ENCODE results near the genes FRAT1 and HPSE2.

- PRO-cap, result no peak
Measured at GRCh38 chr10:97016846-97017064, 169.0 kb downstream of the SLIT1 start.

DNA sequence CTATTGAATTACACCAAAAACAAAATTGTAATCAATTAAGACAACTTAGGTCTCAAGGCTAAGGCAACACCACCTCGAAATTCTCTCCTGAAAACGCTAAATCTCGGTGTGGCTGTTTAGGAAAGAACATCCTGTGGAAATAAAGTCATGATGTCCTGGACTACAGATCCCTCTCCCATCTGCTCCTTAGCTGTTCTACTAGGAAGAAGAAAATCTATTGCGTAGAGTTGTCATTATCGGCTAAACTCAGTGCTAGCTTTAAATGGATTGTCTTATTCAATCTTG, 720 bp downstream of the ARHGAP19 start:
- PRO-cap, result no peak

- PRO-cap, result bidirectional peak, plus-strand start at chr10:97319299, minus-strand start at chr10:97318922; unidirectional peak, plus-strand start at chr10:97319546
Measured at GRCh38 chr10:97318847-97319631, at the start of gene FRAT1. FRAT1 (plus strand) TSS chr10:97319271.

- PRO-cap, result no peak
Measured at GRCh38 chr10:97334100-97334363, 497 bp downstream of the FRAT2 start.

DNA sequence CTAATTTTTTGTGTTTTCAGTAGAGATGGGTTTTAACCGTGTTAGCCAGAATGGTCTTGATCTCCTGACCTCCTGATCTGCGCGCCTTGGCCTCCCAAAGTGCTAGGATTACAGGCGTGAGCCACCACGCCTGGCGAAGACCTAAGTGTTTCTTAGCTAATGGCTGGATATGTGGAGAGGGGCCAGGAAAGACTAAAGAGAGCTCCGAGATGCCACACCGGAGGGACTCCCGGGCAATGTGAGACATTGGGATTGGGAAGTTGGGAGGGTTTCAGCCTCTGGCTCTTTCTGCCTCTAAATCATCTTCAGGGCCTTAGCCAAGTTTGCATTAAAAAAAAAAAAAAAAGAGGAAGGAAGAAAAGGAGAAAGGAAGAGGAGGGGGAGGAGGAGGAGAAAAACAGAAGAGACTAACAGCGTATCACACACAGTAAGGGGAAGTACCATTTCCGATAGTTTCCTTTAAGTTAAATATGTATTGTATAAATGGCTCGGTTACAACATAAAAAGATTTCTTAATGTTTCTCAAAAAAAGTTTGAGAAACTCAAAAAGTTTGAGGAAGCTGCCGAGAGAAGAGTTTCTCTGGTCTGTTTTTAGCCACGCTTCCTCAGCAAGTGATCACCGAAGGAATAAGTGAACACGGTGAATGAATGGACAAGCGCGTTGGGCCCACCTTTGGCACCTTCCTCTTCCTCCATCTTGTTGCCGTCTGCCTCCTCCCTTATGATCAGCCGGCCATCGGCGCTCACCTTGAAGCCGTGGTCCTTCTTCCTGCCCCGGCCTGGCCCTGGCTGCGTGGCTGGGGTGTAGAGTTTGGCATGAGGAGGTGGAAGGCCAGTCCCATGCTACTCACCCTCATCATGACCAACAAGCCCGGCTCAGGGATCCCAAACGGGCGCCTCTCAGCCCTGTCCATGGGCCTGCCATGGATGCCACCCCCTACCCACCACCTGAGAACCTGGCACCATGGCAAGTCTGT, 31.2 kb upstream of the FRAT2 start:
- PRO-cap, result no peak

- PRO-cap, result no peak
Measured at GRCh38 chr10:97366706-97367657, 32.5 kb upstream of the FRAT2 start.

DNA sequence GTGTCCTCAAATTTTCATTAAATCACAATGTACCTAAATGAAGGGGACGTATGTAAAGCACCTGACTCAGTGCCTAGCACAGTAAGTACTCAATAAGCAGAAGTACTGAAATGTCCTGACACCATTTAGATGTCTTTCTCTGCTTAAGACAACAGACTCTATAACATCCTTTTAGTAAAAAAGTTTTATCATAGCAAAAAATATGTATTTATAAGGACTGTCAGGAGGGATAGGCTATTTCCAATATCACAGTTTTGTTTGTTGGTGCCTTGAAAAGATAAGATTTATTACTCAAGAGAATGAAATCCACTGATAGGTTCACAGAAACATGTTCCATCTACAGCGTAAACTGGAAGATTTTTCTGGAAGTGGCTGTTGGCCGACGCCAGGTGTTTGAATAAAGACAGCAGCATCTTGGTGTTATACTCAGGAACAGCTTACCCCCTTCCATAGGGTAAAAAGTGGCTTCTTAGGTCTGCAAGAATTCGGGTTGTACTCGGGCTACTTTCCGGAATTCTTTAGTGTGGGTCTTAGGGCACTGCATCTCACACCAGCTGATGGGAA, 9.7 kb downstream of the EXOSC1 start:
- PRO-cap, result no peak

DNA sequence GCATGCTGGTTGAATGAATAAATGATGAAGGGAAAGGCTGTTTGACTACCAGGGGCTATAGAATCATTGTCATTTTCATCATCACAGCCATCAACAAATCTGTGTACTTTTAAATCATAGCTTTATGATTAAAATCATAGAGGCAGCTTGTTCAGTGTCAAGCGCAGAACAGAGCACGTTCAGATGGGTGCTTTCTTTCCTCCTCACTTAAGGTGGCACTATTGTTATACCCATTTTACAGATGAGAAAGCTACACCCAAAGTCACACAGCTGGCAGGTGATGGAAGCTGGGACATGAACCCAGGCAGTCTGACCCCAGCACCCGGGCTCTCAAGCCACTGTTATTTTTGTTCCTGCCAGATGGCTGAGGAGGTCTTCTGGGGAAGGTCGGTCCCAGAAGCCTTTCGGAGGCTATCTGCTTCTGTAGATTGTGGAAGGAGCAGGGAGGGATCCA, 777 bp downstream of the AVPI1 start:
- PRO-cap, result no peak

- PRO-cap, result unidirectional peak, plus-strand start at chr10:97712410
Measured at GRCh38 chr10:97712045-97712646, 1.4 kb upstream of the MARVELD1 start.

DNA sequence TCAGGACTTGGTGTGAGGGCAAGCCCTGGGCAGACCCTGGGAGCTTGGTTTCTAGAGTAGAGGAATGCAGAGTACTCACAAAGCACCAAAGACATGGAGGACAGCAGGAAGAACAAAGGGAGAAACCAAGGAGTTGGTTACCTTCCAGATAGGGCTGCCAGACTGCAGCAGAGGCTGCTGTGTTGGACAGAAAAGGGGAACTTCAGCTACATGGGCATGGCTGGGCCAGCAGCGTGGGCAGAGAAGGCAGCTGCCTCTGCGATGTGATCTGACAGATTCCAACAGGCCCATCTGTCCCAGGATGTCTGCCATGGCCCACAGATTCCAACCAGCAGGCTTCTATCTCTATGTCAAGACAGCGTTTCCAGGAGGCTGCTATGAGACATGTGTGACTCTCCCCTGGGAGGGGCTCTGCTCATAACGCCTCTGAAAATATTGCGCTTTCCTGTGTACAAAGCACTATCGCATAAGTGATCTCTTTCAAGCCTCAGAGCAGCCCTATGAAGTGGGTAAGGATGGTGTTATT, 1.9 kb downstream of the GOLGA7B start:
- PRO-cap, result no peak

- PRO-cap, result no peak
Measured at GRCh38 chr10:98391015-98391426, 24.0 kb downstream of the PYROXD2 start.

- PRO-cap, result no peak
Measured at GRCh38 chr10:99235379-99236332, at the start of gene HPSE2. HPSE2 (minus strand) TSS chr10:99235852.

- PRO-cap, result no peak
Measured at GRCh38 chr10:99433379-99433851, 3.0 kb upstream of the GOT1 start.

DNA sequence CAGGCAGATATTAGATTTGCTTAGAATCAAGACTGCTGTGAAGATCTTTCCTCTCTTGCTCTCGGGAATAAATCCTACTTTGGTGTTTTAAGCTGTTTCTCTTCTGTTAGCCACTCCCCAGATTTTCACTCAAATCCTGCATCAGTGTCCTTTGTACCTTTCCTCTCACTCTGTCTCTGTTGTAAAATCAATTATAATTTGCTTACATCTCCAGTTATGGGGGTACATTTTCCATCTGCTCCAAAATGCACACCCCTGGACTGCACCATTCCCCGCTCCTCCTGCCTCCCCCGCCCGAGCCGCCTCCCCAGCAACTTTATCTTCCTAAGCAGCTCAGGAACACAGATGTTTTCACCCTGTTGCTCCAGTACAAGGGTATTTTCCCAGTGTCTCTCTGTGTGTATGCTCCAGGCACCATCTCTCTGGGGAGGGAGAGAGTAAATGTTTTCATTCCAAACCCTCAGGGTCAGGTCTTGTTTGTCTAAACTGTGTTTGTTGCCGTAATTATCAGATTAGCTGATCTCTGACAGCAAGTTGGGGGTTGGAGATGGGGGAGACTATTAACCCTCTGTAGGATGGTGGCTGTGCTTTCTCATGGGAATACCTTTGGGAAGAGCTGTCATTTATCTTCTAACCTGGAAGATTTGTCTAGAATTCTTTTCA, 20.4 kb upstream of the GOT1 start:
- PRO-cap, result no peak

- PRO-cap, result bidirectional peak, plus-strand start at chr10:99522810, minus-strand start at chr10:99522729; unidirectional peak, plus-strand start at chr10:99523118
Measured at GRCh38 chr10:99522566-99523258, 10.0 kb upstream of the NKX2-3 start.

- PRO-cap, result bidirectional peak, plus-strand start at chr10:99527861, minus-strand start at chr10:99527634; unidirectional peak, plus-strand start at chr10:99528104; bidirectional peak, plus-strand start at chr10:99528195, minus-strand start at chr10:99528169
Measured at GRCh38 chr10:99527446-99528435, 5.0 kb upstream of the NKX2-3 start.

DNA sequence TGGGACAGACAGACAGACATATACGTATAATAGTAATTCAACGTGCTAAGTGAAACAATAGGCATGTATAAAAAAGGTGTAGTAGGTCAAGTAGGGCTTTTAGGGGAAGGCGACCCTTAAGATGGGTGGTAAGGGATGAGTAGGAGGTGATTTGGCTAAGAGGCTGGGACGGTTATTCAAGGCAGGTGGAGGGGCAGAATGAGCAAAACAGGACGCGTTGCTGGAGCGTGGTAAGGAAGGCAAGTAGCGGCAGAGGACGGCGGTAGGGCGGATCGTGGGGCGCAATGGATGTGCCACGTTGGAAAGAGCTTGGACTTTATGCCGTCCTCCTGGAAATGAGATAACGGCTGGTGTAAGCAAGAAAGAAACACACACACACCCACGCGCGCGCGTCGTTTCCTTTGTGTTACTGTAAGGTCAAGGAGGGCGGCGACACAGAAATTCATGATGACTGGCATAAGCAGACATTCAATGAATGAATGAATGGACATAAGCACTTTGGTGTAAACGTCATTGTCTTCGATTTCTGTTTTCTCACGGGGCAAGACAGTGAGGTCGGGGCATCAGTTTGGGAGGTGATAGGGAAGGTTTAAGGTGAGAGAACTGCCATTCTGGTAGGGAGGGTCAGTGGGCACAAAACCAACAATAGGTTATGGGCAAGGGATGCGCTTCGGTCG, 725 bp upstream of the ENTPD7 start:
- PRO-cap, result no peak

DNA sequence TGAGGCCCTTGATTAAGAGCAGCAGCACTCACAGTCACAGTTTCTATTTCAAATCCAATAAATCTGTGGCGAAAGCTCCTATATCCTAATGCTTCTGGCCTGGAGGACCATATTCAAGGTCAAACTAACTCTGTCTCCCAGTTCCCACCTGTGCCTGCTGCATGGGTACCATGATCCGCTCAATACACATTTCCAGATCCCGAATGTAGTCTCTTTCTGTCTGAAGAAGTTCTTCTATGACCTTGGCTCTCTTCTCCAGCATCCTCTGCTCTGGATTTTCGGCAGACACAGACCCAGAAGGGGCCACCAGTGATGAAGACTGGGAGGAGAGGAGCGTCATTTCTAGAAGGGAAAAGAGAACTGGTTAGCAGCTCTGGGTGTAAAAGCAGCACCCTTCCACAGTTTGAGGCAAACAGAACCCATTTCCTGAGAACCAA, 100.9 kb downstream of the DNMBP start:
- PRO-cap, result no peak

DNA sequence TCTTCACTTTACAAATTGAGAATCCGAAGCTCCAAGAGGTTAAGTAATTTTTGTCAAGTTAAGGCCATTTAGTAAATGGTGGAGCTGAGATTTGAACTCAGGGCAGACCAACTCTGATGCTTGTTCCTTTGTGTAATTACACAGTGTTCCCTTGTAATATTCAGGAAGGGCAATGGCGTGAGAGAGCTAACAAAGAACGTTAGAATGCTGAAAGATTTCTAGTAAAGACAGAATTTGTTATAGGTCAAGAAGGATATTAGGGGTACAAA, 82.4 kb downstream of the DNMBP start:
- PRO-cap, result no peak

DNA sequence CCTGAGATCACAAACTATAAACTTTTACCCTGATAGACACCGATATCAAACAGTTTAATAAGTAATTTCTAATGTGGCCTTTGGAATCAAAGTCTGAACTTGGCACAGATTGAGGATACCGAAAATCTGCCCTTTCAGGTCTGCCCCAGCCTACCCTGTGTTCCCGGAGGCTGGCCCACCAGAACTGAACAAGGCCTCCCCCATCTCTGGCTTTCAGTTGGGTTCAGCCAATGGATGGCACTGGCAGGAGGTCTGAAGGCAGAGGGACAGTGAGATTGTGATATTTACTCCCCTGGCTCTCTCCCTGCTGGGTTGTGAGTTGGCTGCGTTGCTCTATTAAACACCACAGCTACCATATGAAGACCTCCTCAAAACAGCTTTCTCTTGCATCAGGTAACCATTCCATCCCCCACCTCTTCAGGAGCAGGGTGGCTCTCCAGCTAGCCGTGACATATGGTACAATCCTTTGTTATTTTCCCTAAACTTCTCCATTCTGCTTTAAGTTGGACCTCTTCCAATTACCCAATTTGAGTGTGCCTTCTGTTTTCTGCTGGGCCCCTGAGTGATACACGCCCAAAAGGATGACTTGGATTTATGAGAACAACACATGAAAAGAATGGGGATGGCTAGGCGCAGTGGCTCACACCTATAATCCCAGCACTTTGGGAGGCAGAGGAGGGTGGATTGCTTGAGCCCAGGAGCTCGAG, 28.1 kb downstream of the DNMBP start:
- PRO-cap, result bidirectional peak, plus-strand start at position 576 of the sequence, minus-strand start at position 455 of the sequence